NT2/D1 (cell line): ENCODE data around the genes SLC25A29 and WARS1.

GRCh38 chr14:100019085-100019917 is 45.9 kb upstream of the EVL start:
- RRBS, 2 experiments = no CpG with 5 or more reads among the region's 9 CpGs

DNA sequence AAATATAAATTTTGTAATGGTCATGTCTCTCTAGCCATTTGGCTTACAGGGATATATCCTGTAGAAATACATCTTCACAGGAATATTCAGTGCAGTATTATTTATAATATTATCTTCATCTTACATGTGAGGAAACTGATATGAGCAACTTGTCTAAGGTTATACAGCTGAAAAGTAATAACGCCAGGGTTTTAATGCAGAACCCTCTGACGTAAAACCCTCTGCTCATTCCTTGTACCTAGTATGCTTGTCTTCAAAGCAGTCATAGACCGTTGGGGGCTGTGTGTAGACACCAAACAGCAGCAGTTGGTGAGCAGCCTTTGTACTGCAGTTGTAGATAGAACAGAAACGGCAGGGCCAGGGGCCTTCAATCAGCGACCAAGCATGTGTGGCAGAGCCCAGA is 28.0 kb downstream of the EVL start:
- RRBS, 2 experiments = no CpG with 5 or more reads among the region's 5 CpGs

GRCh38 chr14:100131086-100131743 is 28.2 kb downstream of the DEGS2 start:
- RRBS, 2 experiments = no CpG with 5 or more reads among the region's 11 CpGs

- RRBS, 2 experiments = 1 to 15% methylated on average over 29 to 34 of the region's 90 CpGs
Measured at GRCh38 chr14:100213420-100214602, 25.1 kb upstream of the YY1 start.

- RRBS, 2 experiments = no CpG with 5 or more reads among the region's 13 CpGs
Measured at GRCh38 chr14:100281642-100282379, 24.4 kb downstream of the SLC25A29 start.

DNA sequence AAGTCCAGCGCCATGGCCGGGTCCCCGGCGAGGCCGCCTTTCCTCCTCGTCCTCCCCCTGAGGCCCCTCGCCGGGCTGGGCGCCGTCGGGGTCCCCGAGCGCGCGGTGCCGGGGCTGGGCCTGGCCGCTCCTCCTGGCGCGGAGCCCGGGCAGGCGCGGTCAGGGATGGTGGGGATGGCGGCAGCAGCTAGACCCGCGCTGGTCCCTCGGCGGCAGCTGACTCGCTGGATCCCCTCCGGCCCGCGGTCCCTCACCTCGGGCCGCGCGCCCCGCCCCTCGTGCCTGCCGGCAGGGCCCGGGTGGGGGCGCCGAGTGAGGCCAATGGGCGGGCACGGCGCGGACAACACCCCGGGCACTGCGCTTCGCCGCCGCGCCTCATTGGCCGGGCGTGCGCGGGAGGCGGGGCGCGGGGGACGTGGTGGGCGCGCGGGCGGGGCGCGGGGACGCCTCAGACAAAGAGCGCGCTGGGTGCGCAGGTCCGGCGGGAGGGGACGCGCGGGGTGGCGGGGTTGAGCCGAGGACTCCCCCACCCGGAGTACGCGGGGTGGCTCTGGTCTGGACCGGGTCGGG is at the start of gene SLC25A29:
SLC25A29 (minus strand) TSS at position 226 of the 570 bp plus-strand sequence.
- RRBS, 2 experiments = 2% methylated on average over 62 of the region's 81 CpGs

DNA sequence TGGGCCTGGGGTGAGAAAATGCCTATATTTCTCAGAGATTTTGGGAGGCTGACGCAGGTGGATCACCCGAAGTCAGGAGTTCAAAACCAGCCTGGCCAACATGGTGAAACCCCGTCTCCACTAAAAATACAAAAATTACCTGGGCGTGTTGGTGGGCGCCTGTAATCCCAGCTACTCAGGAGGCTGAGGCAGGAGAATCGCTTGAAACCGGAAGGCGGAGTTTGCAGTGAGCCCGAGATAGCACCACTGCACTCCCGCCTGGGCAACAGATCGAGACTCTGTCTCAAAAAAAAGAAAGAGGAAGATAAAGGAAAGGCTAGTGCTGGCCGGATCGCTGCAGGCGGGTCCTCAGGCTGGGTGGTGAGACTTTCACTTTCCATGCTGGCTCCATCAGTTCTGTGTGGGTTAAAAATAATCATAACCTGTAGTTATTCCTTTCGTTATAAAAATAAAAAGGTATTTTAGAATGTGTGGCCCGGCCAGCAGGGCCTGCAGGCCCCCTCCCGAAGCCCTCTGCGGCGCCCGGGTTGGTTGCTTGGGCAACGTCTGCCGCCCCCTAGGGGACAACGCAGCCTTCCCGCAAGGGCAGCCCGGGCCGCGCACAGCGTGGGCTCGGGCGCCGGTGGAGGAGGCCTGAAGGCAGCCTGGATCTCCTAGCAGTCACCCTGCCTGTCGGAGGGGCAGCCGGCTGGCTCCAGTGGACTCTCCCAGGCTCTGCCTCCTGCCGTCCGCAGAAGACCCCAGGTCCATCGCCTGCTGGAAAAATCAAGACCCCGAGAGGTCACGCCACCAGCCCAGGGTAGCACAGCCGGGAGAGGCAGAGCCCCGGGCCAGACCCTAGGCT is 5.1 kb upstream of the SLC25A47 start:
- RRBS, 2 experiments = 4 to 21% methylated on average over 13 of the region's 40 CpGs

DNA sequence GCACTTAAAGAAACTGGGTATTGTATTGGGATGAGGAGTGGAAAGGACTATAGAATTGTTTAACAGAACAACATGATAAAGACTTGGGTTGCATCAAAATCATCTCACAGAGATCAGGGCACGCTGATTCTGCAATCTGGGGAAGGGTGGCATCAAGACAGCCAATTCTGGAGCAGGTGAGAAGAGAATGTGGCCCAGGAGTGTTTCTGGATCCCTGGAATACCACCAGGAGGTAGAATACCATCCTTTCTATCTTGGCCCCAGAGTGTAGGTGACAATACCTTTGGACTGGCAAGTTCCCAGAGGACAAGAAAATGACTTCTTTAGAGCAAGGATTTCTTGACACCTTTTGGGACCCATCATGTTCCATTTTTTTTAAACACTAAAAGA is 657 bp downstream of the WARS1 start:
- RRBS, 2 experiments = no CpG with 5 or more reads among the region's 1 CpG

- RRBS, 2 experiments = no CpG with 5 or more reads among the region's 23 CpGs
Measured at GRCh38 chr14:100374885-100375887, at the start of gene WARS1. WARS1 (minus strand) TSS chr14:100375347.

- RRBS, 2 experiments = no CpG with 5 or more reads among the region's 2 CpGs
Measured at GRCh38 chr14:100529455-100529654, 57.9 kb downstream of the BEGAIN start.

- RRBS, 2 experiments = 0 to 13% methylated on average over 1 to 3 of the region's 27 CpGs
Measured at GRCh38 chr14:100567017-100567522, 20.1 kb downstream of the BEGAIN start.

DNA sequence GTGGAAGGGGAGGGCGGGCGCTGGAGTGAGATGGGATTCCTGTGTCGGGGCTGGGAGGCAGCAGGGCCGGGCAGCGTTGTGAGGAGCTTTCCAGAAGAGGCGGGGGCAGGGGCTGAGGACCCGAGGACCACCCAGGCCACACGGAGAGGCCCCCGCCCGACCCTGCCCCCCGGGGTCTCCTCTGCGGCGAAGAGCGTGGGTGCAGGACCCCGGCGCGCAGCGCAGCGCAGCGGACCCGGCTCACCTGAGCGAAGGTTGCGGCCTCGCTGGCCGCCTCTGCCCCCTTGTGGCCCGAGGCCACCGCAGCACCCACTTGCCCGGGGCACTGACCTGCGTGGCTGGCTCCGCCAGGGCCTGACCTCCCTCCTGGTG is 67.5 kb upstream of the BEGAIN start:
- RRBS, 2 experiments = 13 to 31% methylated on average over 18 of the region's 30 CpGs

DNA sequence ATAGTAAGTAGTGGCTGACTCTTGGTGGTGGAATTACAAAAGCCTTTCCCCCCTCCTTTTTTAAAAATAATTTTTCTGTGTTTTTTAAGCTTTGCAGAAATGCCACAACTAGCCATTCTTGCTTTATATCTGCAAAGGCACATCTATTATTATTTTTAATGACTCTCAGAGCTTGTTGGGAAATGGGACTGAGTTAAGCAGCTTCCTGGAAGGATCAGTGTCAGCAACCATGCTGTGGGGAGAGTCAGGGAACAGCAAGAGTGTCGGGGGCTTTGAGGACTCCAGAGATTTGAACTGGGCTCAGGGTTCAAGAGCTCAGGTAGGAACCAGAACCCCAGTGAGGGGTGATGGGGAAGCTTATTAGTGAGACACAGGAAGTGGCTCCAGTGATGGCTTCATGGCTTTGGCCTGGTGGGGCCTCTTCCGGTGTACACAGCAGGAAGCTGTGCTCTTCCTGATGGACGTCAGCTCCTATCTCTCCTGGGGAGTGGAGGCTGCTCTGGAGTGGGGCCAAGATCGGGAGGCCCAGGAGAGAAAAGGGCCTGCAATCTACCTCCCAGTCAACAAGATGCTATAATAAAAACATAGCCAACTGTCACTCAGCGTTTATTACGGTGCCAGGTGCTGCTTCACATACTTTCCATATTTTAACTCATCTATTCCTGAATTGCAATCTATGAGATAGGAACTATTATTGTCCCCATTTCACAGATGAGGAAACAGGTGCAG is 63.9 kb upstream of the DLK1 start:
- RRBS, 2 experiments = no CpG with 5 or more reads among the region's 6 CpGs

- RRBS, 2 experiments = 80 to 86% methylated on average over 1 of the region's 17 CpGs
Measured at GRCh38 chr14:100728773-100729582, 2.3 kb downstream of the DLK1 start.

DNA sequence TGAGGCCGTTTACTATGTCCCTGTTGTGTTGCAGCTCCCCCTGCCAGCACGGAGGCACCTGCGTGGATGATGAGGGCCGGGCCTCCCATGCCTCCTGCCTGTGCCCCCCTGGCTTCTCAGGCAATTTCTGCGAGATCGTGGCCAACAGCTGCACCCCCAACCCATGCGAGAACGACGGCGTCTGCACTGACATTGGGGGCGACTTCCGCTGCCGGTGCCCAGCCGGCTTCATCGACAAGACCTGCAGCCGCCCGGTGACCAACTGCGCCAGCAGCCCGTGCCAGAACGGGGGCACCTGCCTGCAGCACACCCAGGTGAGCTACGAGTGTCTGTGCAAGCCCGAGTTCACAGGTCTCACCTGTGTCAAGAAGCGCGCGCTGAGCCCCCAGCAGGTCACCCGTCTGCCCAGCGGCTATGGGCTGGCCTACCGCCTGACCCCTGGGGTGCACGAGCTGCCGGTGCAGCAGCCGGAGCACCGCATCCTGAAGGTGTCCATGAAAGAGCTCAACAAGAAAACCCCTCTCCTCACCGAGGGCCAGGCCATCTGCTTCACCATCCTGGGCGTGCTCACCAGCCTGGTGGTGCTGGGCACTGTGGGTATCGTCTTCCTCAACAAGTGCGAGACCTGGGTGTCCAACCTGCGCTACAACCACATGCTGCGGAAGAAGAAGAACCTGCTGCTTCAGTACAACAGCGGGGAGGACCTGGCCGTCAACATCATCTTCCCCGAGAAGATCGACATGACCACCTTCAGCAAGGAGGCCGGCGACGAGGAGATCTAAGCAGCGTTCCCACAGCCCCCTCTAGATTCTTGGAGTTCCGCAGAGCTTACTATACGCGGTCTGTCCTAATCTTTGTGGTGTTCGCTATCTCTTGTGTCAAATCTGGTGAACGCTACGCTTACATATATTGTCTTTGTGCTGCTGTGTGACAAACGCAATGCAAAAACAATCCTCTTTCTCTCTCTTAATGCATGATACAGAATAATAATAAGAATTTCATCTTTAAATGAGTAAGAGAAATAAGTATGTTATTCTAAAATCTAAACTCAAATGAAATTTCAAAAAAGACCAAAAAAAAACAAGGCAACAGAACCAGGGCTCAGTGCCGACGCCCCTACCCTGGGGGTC is 7.8 kb downstream of the DLK1 start:
- RRBS, 2 experiments = no CpG with 5 or more reads among the region's 55 CpGs

GRCh38 chr14:100825663-100826666 is 77.6 kb downstream of the RTL1 start:
- RRBS, 2 experiments = 100% methylated on average over 3 of the region's 57 CpGs; no CpG with 5 or more reads in 1 of the 2 experiments

- RRBS, 2 experiments = no CpG with 5 or more reads among the region's 10 CpGs
Measured at GRCh38 chr14:100847695-100848273, 55.7 kb downstream of the RTL1 start.

DNA sequence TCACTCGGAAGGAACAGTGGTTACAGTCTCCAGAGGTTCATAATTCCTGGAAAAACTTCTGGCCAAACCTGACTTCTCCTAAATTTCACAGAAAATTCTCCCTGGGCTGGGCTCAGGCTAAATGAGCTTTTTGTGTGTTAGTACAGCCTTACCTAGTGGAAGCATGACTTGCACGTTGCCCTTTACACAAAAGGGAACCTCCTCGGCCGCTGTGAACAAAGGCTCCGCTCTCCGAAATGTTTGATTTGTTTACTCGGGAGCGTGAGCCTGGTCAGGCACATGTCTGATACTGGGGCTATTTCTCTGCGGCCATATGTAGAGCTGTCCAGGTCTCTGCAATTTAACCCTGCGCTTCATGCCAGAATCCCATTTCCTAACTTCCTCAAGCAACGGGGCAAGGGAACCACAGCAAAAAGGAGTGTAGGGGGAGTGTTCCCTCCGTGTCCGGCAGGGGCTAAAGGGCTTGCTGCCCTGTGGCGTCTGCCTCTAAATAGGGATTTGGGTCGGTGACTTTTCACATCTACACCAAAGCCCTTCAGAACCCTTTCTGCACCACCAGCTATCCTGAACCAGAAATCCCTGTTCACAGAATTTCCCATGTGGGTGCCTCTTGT is 3.2 kb downstream of the RTL1 start:
- RRBS, 2 experiments = no CpG with 5 or more reads among the region's 15 CpGs

GRCh38 chr14:100904358-100905089 is 1.0 kb upstream of the RTL1 start:
- RRBS, 2 experiments = under 1% methylated on average over 10 to 13 of the region's 44 CpGs

- RRBS, 2 experiments = no CpG with 5 or more reads among the region's 5 CpGs
Measured at GRCh38 chr14:100923947-100924530, 20.5 kb upstream of the RTL1 start.